Non-pigmented ciliary epithelial cell (primary cell): ENCODE results near the genes RNF152 and KDSR.

GRCh38 chr18:59761247-59761731 lies 64.1 kb upstream of the CCBE1 start:
- RRBS: no CpG with 5 or more reads among the region's 10 CpGs

- RRBS: no CpG with 5 or more reads among the region's 2 CpGs
Observed at GRCh38 chr18:59980412-59980649, 80.5 kb downstream of the PMAIP1 start.

DNA sequence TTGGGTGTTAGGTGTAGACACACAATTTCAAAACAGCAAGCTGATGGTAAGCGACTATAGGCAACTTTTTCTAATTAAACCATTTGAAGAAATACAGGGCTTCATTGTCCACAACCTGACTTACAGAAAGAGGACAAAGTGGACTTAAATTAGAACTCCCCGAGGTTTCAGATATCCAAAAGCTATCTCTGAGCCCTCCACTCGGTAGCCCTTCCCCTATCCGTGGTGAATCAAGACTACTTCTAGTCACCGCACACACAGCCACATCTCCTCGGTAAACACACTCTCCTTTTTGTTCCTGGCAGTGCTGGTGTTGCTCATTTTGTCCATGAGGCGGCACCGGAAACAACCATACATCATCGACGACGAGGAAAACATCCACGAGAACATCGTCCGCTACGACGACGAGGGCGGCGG lies 220.7 kb downstream of the CDH20 start:
- RRBS: no CpG with 5 or more reads among the region's 19 CpGs

DNA sequence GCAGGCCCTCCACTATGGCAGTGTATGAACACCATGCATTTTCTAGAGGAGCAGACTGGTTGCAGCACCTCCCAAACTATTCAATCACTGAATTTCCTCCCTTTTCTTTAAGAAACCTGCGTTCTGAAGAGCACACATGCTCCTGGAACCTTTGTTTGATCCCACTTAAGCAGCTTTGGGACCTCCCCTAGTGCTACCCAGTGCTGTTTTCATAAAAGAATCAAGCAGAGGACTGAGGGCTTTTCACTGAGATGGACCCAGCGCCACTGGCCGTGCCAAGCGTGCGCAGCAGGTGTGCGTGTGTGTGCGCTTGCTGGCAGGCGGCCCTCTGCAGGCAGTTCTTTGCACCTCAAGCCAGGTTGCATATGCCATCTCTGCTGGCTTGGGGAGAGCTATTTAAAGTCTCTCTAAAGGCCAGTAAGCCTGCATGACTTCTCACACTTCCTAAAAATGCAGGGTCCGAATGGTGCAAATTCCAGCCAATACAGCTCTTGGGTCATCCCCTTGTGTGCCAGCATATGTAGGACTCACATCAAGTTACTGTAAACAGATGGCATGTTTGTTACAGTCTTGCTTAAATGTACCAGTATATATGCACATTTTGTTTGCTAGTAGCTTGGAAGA lies 255.5 kb downstream of the RNF152 start:
- RRBS: no CpG with 5 or more reads among the region's 9 CpGs

DNA sequence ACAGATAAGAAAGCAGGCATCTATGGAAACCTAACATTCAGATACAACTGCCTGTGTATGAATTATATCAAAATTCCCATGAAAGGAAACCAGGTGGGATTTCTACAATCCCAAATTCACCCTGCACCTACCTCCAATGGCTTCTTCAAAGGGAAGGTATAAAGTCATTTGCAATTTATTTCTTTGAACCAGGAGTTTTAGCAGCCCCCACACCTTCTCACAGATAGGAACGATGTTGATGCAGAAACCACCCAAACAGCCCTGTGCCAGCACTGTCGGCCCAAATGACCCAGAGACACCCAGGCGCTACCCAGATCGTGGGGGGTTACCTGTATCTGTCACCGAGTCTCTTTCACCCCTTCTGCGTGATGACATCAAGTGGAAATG lies 348 bp downstream of the RNF152 start:
- RRBS: no CpG with 5 or more reads among the region's 6 CpGs

DNA sequence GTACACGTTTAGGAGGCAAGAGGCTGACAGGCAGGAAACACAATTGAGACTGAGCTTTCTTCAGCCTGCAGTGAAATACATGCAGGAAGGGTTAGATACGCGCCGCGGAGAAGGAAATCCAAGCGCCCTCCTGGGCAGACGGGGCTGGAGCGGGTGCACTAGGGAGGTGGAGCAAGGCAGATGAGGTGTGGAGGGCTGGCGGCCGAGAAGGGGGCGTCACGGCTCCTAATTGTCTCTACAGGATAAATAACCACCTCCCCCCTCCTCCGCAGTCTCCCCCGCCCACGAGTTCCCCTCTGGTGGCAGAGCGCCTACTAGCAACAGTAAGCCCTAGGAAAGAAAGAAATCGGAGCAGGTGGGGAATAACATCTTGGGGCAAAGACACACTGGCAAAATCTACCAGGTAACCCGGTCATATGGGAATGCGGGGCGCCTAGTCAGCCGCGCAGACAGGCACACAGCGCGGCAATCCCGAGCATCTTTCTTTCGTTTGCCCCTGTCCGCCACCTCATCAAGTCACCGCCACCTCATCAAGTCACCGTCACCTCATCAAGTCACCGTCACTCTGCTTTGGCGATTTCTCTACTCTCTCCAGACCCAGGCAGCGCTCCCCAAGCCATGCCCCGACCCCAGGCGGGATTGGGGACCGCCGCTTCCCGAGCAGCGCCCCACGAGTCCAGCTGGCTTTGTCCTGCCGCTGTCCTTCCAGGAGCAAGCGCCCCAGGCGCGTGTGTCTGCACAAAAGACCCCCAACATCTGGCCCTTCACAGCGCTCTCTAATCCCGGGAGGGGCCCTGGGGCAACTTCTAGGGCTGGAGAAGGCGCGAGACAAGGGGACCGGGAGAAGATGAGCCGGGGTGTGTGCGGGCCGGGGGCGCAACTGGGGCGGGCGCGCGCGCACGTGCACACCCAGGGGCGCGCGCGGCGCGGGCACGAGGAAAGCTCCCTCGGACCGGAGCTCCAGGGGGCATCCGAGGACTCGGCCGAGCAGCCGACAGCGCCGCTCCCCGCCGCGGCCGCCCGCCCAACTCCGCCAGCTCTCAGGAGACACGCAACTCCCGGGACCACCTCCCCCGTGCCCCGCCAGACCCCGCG lies at the start of gene RNF152:
Gene RNF152 (minus strand): TSS at position 155 of the 1,095 bp plus-strand sequence.
- RRBS: 2% methylated on average over 29 of the region's 85 CpGs

DNA sequence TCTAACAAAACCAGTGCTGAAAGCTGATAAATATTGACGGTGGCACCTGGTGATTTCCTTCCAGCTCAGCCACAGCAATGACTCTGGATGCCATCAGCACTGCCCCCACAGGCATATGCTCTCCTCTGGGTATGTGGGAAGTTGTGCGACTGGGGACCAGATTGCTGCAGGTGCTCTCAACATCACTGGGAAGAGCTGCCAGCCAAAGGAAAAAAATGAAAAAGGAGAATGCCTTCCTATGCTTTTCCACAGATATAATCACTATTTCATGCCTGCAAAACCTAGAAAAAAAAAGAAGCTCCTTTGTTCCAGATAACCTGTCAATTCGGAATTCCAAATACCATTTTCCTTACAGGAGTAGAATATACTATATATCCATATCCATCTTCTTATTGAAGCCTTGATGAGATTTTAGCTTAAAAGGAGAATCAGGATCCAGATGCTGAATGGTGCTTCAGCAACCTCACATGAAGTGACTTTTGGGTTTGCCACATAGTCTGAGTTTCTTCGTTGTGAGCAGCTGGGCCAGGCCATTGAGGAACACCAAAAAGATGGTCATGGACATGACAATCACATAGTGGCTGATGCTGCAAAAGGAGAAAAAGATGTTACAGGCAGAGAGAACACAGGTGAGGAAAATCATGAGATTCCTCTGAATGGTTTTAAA lies 141.3 kb downstream of the PIGN start:
- RRBS: no CpG with 5 or more reads among the region's 4 CpGs

- RRBS: no CpG with 5 or more reads among the region's 4 CpGs
Observed at GRCh38 chr18:62300535-62301063, 24.5 kb upstream of the TNFRSF11A start.

- RRBS: 39% methylated on average over 20 of the region's 61 CpGs
Observed at GRCh38 chr18:62384436-62385637, 59.7 kb downstream of the TNFRSF11A start.

DNA sequence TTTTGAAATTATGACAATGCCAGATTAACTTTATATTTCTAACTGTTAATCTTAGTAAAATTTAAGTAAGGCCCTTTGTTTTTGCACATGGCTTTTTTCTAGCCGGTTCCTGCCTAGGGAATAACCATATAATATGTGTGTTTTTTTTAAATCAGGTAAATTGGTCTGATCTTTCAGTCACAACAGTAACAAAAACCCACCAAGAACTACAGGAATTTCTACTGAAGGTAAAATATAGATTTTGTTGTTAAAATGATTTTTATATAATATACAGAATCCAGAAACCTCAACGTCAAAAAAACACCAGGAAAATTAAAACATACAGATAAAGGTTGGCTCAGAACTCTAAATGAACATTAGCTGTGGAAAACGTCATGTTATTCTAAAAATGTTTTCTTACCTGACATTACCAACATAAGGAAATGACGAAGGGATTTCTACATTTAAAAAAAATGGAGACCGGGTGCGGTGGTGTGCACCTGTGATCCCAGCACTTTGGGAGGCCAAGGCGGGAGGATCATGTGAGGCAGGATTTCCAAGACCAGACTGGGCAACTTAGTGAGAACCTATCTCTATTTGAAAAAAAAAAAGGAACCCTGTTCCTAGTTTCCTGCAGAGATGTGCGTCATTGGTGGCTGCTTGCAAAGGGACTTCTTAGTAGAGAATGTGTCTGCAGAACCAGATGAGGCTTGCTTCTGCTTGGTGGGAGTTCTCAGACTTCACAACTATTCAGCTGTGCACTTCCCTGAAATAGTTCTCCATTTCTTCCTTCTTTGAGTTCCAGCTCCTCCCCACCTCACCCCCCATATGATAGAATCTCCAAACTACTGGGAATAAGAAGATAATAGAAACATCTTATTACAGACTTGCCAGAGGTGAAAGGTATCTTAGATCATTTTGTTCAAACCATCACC lies 22.1 kb downstream of the ZCCHC2 start:
- RRBS: no CpG with 5 or more reads among the region's 8 CpGs

DNA sequence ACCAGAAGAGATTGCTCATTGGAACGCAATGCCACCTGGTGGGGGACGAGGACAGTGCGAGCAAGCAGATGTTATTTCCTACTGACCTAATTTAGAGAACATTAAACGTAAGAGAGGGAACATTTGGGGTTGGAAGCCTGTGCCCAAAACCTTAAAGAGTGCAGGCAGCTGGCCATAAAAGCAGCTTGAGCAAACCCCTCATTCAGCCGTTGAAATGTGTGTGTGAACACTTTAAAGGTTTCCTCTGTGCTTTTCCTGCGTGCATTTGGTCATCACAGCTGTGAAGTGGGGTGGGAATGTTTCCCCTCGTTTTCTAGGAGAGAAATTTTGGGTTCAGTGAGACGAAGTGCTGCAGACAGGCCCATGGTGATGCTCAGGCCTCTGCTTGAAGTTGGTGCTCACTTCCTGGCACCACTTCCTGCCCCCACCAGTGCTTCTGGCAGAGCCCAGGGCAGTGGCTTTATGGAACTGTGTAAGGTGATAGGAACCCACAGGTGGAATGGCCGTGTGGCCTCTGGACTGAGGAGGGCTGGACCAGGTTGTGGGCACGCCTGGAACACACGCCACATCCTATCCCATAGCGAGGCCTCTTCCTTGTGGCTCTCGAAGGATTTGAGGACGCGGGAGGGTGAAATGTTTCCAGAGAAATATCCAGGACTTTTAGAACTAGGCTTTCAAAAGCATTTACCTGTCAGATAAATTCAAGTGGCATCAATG lies 61.8 kb downstream of the ZCCHC2 start:
- RRBS: no CpG with 5 or more reads among the region's 15 CpGs

DNA sequence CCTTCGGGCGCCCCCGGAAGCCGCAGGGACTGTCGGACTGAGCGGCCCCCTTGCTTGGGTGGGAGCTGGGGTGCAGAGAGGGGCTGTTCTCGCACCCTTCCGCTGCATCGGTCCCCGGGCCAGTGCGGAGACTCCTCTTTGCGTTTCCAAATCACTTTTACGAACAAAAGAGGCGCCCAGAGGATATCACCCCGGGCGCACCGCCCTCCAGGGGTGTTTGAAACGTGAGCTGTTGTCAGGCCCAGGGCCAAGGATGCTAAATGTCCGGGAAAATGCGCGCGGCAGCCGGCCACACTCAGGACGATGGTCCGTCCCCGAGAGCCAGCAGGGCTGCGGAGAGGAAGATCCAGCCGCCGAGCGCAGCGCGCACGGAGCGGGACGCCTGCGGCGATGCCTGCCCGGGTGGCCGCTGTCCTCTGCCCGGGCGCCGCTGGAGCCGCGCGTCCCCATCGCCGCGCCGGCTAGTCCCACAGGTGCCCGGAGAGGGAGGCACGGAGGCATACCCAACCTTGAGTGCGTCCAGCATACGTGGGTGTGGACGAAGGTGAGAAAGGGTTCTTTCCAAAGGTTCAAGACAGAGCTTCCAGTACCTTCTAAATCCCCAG lies 73.8 kb downstream of the ZCCHC2 start:
- RRBS: 1% methylated on average over 33 of the region's 54 CpGs

DNA sequence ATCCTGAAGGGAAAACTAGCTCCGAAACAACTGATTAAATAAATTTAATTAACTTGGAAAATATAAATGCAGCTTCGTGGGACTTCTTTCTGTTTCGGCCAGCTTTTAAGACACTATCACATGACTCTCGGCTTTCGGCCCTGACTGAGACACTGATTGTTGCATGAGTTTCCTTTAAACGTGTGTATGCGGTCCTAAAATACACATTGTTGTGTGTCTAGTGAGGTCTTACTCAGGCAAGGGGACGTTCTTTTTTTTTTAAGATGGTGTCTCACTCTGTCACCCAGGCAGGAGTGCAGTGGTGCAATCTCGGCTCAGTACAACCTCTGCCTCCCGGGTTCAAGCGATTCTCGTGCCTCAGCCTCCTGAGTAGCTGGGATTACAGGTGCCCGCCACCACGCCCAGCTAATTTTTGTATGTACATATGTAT lies 63.3 kb upstream of the PHLPP1 start:
- RRBS: no CpG with 5 or more reads among the region's 14 CpGs

- RRBS: no CpG with 5 or more reads among the region's 3 CpGs
Observed at GRCh38 chr18:62723675-62723988, 8.3 kb downstream of the PHLPP1 start.

DNA sequence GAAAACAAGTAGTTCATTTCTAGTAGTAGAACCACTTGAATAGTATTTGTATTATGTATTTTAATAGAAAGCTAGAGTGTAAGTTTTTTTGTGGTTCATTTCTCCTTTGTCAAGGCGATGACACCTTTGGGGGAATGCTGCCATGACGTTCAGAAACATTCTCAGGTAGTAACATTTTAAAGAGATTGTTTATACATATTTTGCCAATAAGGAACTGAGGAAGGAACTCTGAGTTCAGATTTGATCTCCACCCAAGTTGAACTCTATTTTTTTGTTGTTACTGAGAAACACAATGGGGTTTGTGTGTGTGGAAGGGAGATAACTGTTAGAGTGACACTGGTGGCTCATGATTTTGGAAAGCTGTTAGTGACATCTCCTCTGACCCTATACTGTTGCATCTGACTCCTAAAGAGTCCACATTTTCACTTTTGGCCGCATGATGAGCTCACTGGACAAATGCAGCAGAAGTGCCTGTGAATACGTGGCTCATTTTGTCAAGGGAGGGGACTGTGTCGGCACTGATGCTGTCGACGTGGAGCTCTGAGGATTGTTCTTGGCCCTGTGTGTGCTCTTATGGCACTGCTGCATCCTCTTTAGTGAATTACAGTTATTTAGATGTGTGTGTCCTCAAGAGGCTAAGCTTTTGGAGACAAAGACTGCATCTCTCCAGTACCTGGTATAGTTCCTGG lies 135.2 kb downstream of the PHLPP1 start:
- RRBS: no CpG with 5 or more reads among the region's 7 CpGs

DNA sequence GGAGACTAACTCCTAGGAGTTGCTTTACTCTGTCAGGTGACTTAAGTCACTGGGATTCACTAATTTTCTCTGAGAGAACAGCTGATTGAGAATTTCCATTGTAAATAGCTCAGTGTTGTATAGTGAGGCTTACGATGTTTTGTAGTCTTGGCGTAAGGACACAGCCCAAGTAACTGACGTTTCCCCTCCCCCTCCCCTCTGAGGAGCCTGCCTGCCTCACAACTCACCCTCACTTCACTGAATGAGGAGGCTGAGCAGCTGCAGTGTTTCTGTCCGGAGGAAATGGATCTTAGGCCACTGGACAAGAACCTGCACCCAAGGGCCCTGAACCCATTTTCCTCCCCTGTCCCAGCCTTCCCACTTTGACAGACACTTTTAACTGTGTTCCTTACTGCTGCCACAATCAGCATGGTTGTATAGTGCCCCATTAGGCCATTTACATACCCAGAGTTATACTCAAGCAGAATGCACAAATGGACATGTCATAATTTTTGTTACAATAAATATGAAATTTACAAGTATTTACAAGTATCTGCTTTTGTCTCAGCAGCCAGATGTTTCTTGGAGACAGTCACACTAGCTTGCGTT lies 264.7 kb downstream of the PHLPP1 start:
- RRBS: no CpG with 5 or more reads among the region's 5 CpGs

DNA sequence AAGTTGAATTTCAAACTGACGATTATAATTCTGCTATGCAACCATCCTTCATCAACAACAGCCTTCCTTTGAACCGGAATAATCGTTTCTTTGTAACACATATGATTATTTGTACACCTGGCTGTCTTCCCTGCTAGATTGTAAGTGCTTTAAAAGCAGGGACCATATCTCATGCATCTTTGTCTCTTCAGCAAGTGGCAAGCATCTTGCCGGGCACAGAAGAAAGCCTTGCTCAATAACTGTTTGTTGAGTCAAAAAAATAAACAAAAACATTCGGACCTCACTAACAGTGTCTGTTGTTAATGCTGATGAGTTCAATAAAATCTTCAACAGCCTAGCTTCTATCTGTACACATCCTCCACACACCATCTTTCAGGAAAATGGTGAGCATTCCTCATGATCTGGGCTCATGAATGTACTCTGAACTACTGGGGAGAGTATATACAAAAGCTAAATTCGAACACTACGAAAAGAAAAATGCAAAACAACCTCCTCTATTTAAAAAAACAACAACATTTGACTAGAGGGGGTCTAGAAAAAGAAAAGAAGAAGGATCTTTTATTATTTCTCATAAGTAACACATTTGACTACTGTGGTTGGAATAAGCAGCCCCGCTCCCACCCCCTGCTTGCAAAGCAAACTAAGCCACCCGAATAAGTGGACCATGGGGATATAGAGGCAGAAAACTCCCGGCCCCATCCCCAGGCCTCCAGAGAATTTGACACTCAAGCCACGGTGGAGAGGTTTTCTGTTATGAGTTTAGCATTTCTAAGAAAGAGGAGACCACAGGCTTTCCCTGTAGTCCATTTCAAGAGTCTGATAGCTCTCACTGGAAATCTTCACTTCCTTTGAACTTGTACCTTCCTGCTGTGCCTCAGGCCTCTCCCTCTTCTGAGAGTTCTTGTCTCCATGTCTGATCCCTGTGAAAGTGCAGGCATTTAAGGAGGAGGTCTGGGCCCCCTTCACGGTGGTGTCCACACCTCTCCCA lies 114.1 kb downstream of the BCL2 start:
- RRBS: no CpG with 5 or more reads among the region's 12 CpGs

GRCh38 chr18:63365946-63366963 lies 751 bp downstream of the KDSR start:
- RRBS: 2% methylated on average over 20 of the region's 69 CpGs

DNA sequence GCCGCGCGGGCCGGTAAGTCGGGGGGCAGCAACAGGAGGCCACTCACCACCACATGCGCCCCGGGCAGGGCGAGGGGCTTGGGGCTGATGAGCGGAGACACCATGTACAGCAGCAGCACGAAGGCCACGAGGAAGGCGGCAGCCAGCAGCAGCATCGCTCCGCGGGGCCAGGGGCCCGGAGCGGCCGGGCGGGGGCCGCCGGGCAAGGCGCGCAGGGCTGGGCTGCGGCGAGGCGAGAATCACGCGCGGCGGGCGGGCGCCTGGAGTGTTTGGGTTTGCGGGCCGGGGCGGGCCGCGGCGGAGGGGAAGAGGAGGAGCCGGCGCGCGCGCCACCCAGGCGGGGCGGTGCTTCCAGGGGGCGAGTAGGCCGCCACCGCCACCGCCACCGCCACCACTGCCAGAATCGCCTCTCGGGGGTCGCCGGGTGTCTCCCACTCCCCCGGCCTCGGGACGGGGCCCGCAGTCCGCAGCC lies at the start of gene KDSR:
Gene KDSR (minus strand): TSS at position 243 of the 472 bp plus-strand sequence.
- RRBS: under 1% methylated on average over 40 of the region's 59 CpGs